Parietal lobe (tissue), 2 donors: ENCODE results near the genes TPD52L1 and KIAA0408.

DNA sequence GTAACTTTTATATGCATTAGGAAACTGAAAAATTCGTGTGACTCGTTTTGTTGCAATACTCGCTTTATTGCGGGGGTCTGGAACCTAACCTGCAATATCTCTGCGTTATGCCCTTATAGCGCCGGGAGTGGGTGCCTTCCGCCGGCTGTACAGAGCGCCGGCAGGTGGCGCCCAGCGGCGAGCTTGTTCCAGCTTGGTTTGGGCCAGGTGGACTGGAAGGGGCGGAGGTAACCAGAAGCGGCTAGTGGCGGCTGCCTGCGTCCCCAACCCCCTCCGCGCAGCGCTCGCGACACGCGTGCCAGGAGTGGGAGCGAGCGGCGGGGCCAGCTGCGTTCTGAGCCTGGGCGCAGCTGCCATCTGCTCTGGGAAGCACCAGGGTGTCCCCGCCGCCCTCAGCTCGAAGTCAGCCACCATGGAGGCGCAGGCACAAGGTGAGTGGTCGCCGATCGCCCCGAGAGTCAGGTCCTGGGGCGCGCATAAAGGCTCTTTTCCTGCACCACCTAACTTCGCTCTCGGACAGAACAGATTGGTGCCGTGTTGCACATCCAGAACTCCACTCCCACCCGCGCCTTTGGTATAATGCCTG is at the start of gene TPD52L1:
TSS of gene TPD52L1 (plus strand) at position 234 of the 586 bp plus-strand sequence.
- RAMPAGE, long total RNA, result start-site peak on the plus strand centred at position 300 of the sequence, 62 bp wide, 10 and 63 reads in 2 replicates

DNA sequence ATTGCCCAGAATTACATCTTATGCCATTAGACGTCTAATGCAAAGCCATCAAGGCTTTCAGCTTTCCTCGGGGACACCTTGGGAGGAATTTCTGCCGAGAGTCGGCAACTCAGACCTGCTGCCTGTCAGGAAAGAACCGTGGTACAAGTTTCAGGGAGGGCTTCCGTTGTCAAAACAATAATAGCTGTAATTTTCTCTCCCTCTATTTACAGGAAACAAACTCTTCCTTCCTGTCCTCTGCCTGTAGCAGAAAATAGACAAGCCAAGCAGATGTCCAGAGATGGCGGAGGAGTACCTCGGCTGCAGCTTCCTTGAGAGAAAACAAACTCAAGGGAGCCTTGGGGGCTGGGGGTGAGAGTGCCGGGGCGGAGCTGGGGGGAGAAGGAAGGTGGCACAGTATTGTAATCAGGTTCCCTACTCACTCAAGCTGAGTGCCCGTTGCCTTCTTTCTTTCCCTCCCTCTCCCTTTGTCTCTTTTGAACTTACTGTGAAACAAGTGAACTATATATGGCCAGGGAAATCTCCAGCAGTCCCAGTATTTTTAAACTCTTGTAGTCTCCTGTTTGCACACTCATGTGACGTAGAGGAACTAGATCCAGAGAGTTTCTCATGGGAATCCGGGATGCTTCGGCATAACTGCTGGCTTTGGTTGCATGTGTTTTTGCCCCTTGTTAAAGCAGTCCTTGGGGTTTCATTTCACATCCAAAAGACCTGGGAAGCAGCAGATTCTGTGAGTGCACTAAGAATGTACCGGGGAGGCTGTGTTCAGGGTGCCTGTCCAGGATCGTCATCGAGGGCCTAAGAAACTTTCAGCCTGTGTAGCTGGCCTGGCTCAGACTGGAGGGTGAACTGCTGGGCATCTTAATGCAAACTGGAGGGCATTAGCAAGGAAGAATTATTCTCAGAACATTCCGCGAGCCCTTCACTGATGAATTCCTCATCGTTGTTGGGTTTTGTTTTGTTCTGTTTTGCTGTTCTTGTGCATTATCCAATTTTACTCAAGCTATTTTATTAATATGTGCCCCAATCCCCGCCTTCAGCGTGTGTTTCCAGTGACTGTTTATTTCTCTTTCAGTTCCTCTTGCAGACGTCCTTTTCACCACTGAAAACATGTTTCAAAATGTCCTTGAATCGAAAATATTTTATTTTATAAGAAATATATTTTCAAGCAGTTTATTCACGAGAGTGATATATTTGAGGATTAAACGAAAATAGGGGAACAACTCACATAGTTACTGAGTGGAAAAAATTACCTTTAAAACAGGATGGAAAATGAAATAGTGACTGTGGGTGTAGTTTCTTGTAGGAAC is 44.7 kb upstream of the HDDC2 start:
- RAMPAGE, long total RNA, result no peak

GRCh38 chr6:125421704-125422578 is 120.2 kb upstream of the HDDC2 start:
- RAMPAGE, long total RNA, result no peak

DNA sequence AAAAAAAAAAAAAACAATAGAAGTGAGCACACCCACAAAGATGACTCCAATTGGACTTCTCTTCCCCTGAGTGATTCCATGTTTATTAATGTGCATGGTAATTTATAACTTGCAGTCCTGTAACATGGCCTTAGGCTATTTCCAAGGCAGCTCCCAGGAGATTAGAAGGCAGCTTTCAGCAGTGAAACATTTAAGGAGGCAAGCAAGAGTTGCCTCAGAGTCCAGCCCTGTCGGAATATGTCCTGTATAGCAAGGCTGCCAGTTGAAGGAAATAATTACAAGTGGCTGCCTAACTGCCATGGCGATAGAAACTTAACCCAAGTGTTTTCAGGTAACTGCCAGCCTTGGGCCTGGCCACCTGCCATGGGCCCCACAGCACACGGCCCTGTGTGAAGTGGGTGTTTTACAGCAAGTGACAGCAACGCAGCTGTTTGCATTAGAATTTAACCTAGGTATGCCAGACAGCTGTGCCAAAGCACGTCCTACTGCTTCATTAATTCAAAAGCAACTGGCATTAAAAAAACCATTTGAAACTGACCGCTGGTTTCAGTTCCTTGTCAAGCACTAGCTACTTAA is 152.0 kb upstream of the HEY2 start:
- RAMPAGE, long total RNA, result no peak

- RAMPAGE, long total RNA, result no peak
Measured at GRCh38 chr6:125598383-125598731, 151.1 kb upstream of the HEY2 start.

DNA sequence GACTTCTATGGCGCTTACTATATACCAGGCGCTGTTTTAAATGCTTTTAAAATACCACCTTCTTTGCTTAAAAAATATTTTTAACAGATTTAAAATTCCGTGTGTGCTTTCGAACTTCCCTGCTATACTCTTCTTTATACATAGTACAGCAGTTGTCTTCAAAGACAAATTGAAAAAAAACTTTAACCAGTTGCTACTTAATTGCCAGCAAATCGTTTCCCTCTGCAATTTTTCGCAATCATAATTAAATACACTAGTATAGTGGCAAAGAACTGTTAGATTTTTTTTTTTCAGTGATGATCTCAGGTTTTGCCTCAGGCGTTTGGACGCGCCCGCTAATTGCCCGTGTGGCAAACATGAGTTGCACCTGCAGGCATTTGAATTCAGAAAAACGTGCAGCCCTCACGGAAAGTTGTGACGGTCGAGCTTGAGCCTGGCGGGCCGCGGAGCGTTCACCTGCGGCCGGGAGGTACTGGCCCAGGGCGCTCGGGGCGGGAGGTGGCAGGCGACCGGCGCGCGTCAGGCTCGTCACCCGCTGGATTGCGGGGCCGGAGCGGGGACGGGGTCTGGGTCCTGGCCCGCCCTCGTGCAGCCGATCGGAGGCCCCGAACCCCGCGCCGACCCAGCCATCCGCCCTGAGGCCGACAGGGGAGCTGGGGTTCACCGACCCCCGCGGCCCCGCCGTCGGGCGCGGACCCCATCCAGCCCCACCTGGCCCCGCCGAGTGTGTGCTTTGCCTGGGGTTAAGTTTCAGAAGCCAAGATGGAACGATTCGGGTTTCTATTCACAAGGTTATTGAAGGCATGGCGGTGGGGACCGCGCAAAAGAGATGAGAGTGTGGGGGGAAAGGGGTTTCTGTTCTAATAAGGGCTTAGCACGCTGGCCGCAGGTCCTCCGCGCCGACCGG is 1.9 kb upstream of the HEY2 start:
- RAMPAGE, long total RNA, result no peak

GRCh38 chr6:125791531-125792109 is 860 bp downstream of the NCOA7 start:
- RAMPAGE, long total RNA, result no peak

DNA sequence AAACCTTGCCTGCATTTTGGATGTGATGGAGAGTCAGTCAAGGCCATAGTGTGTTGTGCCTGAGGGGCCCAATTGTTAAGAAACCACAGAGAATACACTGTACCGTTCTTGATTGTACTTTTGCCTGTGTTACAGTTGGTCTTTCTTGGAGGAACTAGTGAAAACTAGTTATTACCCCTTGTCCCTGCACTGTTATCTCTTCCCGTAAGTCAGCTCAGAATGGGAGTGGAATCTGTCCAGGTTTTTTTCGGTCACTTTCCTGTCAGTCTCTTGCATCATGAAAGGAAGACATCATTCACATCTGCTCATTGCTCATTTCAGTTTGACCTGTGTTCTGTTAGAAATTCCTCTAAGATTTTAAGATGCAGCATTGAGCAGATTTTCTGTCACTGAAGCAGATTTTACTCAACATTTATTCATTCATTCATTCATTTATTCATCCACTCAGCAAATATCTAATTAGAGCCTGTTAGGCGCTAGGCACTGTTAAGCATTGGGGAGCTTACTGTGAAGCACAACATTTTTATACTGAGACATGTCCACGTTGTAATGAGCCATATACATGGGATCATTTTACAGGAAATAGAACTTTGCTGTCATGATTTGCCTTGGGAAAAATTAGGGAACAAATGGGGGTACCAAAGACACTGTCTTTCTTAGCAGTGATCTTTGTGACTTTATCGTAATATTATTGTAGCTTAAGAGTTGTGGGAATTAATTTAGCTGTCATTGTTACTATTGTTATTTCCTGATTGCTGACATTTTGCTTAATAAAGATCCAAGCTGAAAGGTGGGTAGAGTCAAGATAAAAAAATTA is 33.1 kb upstream of the HINT3 start:
- RAMPAGE, long total RNA, result no peak

DNA sequence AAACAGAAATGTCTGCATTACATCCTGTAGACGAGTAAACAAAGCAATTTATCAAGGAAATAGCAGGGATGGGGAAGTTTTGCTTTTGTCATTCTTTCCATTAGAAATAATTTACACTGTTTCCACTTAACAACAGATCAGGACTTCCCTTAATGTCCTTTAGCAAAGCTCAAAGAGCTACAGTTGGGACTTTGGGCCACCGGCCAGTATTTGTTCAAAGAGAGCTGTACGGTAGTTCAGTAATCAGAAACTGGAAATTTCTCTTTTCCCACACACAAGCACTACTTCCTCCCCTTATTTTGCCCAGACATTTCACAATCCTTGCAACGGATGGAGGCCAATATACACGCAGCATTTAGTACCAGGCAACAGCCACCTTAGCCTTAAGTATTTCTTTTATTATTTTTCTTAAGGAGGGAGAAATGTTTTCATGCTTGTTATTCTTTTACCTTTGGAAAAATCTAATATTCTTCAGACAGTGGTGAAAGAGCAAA is 12.1 kb upstream of the HINT3 start:
- RAMPAGE, long total RNA, result no peak

- RAMPAGE, long total RNA, result no peak
Measured at GRCh38 chr6:126170507-126170960, 169.4 kb upstream of the CENPW start.

DNA sequence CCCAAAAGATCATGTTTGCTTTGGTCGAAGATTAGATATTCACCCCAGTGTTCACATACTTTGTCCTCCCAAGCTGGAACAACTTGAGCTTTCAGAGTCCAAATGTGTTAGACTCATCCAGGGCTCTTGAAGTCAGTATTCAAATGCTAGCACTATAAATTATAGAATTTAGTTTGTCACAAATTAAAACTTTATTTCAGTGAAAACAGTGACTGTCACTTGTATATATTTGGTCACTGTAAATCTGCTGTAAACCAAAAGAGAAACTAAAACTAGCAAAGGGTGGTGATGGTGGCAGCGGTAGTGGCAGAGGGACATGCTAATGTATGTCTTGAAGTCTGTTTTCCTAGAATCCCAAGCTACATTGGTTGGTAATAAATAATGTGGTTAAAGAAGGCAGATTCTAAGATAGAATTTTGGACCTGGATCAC is 140.5 kb upstream of the CENPW start:
- RAMPAGE, long total RNA, result no peak

DNA sequence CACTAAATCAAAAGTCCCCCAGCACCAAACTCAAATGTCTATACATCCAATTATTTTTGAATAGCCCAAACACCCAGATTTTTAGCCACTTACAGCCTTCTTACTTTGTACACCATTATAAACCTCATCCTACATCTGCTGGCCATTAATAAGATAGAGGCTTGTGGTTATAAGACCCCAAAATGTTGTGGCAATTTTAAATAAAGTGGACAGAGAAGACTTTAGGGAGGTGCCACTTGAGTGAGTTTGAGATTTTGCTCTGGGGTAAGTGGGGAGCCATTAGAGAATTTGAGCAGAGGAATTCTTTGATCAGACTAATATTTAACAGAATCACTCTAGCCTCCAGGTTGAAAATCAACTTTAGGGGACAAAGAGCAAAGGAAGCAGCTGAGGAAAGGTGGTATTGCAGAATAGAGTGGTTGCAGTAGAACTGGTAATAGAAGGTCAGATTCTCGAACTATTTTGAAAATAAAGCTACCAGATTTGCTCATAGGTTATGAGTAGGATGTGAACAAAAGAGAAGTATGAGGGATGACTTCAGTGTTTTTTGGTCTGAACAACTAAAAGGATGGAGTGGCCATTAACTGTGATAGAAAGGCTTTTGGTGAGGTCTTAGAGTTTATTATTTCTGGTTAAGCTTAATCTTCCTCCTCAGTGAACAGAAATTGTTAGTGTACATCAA is 50.7 kb upstream of the RNF146 start:
- RAMPAGE, long total RNA, result no peak

GRCh38 chr6:127457249-127457863 is 1.8 kb downstream of the KIAA0408 start:
- RAMPAGE, long total RNA, result no peak

- RAMPAGE, long total RNA, result no peak
Measured at GRCh38 chr6:127458772-127459764, at the start of gene KIAA0408. Gene KIAA0408, minus strand, starts transcription at chr6:127459389.

- RAMPAGE, long total RNA, result no peak
Measured at GRCh38 chr6:127592888-127593965, 16.3 kb downstream of the C6orf58 start.

DNA sequence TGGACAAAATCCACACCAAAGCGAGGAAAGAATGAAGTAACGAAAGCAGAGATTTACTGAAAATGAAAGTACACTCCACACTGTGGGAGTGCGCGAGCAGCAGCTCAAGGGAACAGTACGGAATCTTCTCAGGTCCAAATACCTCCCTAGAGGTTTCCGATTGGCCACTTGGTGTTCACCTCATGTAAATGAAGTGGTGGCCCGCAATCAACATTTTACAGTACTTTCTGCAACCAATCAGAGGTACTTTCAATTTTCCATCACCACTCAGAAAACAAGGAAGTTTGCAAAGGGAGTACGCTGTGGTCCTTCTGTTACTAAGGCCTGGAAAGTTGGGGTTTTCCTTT is 122.4 kb downstream of the PTPRK start:
- RAMPAGE, long total RNA, result no peak

- RAMPAGE, long total RNA, result no peak
Measured at GRCh38 chr6:128499939-128500660, 20.3 kb downstream of the PTPRK start.

GRCh38 chr6:129645214-129646198 is 64.5 kb downstream of the ARHGAP18 start:
- RAMPAGE, long total RNA, result no peak

- RAMPAGE, long total RNA, result no peak
Measured at GRCh38 chr6:129661648-129662296, 48.2 kb downstream of the ARHGAP18 start.

DNA sequence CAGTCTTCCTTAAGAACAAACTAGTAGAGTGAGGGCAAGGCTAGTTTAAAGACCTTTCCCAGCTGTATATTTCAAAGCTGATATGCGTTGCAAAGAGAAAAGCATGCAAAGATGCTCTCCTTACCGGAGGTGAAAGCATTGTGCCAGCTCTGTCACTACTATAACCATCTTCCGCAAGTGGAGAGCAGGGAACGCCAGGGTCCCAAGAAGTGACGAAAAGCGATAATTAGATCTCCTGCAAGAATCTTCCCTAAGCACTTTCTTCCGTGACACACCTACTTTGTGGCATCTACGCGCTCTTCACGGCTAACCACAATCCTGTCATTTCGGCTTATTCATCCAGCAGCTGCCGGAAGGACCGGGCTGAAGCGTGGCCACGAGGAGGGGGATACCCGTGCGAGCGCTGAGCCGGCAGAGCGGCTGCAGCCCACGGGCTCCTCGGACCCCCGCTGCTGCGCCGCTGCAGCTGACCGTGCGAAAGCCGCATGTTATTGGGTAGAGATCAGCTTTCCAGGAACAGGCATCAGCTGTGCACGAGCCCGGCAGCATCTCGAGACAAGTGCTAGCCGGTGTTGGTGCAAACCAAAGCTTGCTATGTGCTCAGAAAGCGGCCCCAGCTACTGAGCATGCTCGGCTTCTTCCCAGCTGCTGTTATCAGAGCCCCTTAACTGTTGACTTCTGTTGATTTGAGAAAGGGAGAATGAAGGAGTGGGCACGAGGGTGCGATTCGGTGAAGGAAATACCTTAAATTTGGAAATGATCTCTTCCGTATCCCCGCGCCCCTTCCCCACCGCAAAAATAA is 57.2 kb upstream of the ARHGAP18 start:
- RAMPAGE, long total RNA, result no peak